Epithelial cell of esophagus (primary cell): Measurements from ENCODE around the gene SLC12A6.

DNA sequence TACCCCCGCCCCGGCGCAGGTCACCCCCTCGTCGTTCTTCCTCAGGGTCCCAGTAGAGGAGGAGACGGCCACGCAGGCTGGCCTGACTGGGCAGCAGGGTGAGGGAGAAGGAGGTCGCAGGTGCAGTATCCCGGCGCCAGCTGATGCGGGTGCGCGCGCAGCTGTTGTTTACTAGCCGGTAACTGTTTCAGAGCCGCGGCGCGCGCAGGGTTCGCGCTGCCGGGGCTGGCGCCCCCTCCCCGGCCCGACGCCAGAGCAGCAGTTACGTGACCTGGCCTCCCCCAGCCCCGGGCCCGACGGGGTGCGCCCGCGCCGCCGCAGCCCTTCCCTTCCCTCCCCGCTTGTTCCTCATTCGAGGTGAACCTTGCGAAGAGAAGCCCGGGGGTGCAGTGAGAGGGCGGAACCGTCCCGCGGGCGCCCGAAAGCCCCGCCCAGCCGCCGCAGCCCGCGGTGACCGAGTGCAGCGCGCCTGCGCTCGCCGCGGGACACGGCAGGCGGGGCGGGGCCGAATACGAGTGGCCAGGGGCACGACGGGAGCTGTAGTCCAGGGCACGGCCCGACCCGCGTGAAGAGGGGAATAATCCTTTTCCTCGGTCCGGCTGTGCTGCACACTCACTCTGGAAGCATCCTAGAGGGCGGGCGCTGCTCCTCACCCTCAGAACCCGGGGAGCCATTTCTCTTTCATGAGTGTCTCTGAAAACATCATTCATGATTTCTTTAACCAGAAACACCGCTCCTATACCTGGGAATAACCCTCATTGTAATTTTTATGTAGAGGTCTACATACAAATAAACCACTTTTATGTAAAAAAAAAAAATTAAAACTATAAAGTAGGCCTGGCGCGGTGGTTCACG lies at the start of gene SLC12A6:
SLC12A6 (minus strand) TSS at position 184 of the 855 bp plus-strand sequence.
- RRBS, result 2% methylated on average over 34 of the region's 78 CpGs

GRCh38 chr15:34365802-34366851 lies 869 bp downstream of the LPCAT4 start:
- RRBS, result 3% methylated on average over 6 of the region's 32 CpGs

DNA sequence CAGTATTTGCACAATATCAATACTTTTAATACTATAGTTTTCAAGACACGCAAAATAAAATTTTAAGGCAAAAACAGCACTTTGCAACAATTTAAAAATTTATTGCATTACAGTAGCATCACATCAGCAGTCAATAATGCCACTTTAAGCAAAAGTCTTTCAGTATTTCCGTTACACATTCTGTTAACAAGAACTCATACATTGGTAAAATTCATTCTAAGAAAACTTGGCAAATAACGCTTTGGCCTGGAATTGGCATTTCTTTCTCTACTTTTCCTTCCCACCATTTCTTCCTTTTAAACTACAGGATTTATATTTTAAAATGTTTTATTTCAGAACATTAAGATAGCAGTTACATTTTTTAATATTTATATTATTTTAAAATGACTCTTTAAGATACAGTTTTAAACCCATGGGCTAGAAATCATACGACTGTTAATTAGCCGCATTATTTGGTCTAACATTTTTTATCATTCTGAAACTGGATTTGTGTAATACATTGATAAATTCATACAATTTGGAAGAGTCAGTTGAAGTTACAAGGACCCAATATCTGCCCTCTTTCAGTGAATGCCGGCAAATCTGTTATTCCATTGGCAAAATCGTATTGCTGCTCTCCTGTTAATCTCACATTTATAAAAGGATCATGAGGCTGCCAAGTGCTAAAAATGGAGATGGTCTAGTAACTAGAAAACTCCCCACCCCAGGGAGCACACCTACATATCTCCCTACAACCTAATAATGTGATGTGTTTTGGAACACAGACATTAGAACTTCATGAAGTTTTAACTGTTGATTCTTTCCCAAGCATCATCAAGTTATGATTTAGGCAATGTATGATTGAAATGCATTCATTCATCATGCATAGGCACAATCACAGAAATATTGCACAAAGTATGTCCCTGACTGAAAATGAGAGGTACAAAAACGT lies 12.3 kb upstream of the LPCAT4 start:
- RRBS, result no CpG with 5 or more reads among the region's 8 CpGs

GRCh38 chr15:34789578-34790669 lies 5.4 kb downstream of the ACTC1 start:
- RRBS, result no CpG with 5 or more reads among the region's 11 CpGs

GRCh38 chr15:34986805-34987044 lies 1.4 kb downstream of the ZNF770 start:
- RRBS, result no CpG with 5 or more reads among the region's 3 CpGs

GRCh38 chr15:35061447-35062460 lies 23.3 kb downstream of the NANOGP8 start:
- RRBS, result no CpG with 5 or more reads among the region's 12 CpGs

DNA sequence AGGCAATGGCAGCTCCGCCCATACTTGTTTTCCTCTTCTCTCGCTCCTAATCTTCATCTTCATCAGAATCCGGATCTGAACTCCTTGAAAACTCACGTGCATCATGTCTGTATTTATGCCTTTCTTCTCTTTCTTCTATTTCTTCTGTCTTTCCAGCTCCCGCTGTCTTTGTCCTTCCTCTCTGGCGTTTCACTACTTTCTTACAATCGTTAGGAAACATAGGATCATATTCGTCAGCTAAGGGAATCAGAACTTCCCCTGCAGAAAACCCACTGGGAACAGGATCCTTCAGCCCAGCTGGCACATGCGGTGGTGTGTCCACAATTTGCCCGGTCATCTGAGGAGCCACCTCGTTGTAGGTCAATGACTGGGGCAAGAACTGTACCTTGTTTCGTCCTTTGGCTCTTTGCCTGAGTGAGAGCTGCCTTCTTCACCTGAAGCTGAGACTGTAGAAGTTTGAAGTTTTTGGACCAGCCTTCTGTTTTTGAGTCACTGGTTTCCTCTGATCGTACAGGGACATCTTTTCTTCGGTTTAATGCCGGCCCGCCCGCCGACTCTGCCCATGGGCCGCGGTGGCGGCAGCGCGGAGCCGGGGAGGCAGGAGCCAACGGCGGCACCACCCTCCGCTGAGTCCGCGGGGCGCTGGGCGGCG lies 214.0 kb upstream of the NANOGP8 start:
- RRBS, result no CpG with 5 or more reads among the region's 32 CpGs

DNA sequence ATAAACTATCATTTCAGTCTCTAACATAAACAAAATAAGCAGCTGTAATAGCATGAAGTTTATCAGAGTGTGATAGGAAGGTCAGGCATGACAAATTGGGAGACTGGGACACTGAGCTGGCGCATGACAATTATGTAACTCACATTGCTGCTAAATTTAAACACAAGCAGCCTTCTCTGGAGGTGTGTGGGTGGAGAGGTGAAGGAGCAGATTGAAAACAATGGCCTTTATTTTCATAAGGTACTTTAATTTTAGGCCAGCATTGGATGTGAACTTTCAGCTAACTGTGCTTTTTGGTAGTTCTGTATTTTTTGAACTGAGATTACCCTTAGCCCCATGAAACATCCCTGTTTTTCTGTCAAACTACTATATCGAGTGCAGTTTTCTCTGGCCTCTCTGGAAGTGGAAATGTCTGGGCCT lies 159.9 kb upstream of the DPH6 start:
- RRBS, result no CpG with 5 or more reads among the region's 2 CpGs

- RRBS, result no CpG with 5 or more reads among the region's 4 CpGs
Observed at GRCh38 chr15:36580309-36580588, 823 bp downstream of the CDIN1 start.

GRCh38 chr15:37095739-37096836 lies 4.3 kb downstream of the MEIS2 start:
- RRBS, result no CpG with 5 or more reads among the region's 44 CpGs

DNA sequence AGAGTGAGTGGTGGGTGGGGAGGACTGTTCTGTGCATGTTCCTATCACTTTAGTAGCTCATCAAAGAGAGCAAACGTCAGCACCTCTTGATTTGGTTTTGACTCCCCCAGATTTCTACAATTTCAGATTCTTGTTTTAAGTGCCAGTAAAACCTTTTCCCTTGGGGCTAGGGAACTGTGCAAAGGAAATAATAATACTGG lies 60.3 kb downstream of the TMCO5A start:
- RRBS, result no CpG with 5 or more reads among the region's 1 CpG

DNA sequence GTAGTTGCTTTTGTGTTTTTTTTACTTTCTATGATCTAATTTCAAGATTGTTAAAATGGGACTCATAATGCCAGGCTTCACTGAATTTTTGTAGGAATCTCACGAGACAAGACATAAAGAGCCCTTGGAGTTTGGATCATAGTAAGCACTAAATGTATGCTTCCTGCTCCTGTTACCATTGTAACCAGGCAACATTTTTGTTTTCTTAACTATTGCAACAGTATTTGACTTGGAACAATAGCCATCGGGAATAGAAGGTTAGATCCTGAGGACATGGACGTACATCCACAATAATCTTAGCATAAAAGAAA lies 131.2 kb downstream of the TMCO5A start:
- RRBS, result no CpG with 5 or more reads among the region's 3 CpGs

GRCh38 chr15:38299215-38299680 lies 46.6 kb downstream of the SPRED1 start:
- RRBS, result no CpG with 5 or more reads among the region's 6 CpGs

DNA sequence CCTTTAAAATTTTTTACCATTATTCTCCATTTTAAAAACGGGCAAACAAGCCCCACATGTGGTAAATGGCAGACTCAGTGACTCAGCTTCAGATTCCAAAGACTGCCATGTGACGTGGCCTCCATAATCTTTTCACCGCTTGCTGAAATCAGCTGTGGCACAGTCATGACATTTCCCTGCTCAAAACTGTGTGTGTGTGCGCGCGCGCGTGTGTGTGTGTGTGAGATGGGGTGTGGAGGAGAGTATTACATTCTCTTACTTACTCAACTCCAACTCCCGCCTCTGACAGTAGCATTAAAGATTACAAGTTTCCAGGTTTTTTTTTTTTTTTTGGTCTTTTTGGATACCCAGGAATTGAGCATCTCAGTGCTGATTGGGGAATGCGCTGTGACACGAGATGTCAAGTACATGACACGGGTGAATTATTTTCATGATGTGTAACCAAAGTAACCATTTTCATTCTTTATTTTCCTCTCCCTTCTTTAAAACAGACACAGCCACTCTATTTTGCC lies 16.9 kb downstream of the RASGRP1 start:
- RRBS, result no CpG with 5 or more reads among the region's 12 CpGs

- RRBS, result no CpG with 5 or more reads among the region's 6 CpGs
Observed at GRCh38 chr15:38576642-38577483, 12.2 kb upstream of the RASGRP1 start.

GRCh38 chr15:38670416-38671155 lies 106.0 kb upstream of the RASGRP1 start:
- RRBS, result no CpG with 5 or more reads among the region's 4 CpGs

GRCh38 chr15:38672891-38673724 lies 108.5 kb upstream of the RASGRP1 start:
- RRBS, result 42% methylated on average over 1 of the region's 13 CpGs

DNA sequence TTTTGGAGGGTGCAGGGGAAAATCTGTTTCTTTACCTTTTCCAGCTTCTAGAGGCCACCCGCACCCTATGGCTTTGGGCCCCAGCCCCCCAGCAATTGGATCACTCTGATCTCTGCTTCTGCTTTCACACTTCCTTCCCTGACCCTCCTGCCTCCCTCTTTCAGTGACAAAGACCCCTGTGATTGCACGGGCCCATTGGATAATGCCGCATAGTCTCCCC lies 255.6 kb upstream of the RASGRP1 start:
- RRBS, result no CpG with 5 or more reads among the region's 3 CpGs

- RRBS, result no CpG with 5 or more reads among the region's 2 CpGs
Observed at GRCh38 chr15:39128151-39128789, 452.6 kb upstream of the THBS1 start.